BJ (cell line): ENCODE measurements around a stretch of chr6.

GRCh38 chr6:116236597-116237213, 17.2 kb downstream of the TSPYL4 start:
- CAGE, long polyA plus RNA: no peak
- RRBS: no CpG with 5 or more reads among the region's 3 CpGs

DNA sequence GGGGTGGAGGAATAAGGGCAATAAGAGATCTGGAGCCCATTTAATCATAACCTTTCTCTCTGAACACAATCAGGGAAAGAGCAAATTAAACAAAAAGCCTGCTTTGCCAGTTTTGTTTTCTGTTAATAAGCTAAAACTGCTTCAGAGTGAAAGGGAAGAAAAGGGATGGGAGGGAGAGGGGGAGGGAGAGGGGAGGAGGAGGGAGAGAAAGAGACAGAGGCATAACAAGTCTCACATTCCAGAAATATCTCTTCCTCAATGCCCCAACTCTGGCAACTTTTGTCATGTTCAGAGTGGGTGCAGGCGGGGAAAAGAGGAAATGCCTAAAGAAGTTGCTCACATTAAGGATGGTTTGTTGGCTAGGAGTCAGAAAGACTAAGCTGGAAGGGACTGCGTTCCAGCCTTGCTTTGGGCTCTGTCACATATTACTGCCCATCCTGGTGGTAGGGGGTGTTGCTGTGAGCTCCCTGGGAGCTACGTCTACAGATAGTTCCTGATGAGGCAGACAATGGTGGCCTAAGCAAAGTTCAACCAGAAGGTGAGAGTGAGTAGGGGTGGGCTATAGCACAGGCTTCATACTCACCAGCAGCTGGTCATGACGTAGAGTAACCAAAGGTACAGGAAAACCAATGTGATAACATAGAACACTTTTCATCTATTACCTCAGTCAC, 2.3 kb downstream of the TSPYL4 start:
- CAGE, long polyA plus RNA: no peak
- RRBS: no CpG with 5 or more reads among the region's 4 CpGs

DNA sequence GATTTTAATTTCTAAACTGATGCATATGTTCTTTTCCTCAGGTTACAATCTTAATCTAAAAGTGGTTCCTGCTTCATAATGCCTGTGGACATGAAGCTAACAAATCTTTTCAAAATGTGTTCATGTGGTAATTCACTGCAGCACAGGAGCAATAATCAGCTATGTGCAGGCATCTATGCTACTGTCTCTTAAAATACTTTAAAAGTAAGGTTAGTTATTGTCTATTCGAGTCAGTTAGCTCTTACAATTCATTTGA, 852 bp upstream of the TSPYL4 start:
- CAGE, long polyA plus RNA: no peak
- RRBS: no CpG with 5 or more reads among the region's 1 CpG

DNA sequence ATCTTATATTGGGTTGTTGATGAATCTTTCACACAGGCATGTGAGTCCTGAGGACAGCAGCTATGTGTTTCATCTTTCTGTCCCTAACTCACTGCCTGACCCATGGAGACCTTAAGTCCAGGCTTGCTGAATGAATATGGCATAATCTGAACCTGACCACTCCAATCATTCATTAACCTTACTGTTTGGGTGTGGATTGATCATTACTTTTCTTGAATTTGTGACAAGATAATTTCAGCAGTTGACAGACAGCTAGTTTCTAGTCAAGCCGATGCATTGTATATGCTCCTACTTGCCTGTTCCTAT, 27.3 kb upstream of the TSPYL1 start:
- CAGE, long polyA plus RNA: no peak
- RRBS: no CpG with 5 or more reads among the region's 1 CpG

DNA sequence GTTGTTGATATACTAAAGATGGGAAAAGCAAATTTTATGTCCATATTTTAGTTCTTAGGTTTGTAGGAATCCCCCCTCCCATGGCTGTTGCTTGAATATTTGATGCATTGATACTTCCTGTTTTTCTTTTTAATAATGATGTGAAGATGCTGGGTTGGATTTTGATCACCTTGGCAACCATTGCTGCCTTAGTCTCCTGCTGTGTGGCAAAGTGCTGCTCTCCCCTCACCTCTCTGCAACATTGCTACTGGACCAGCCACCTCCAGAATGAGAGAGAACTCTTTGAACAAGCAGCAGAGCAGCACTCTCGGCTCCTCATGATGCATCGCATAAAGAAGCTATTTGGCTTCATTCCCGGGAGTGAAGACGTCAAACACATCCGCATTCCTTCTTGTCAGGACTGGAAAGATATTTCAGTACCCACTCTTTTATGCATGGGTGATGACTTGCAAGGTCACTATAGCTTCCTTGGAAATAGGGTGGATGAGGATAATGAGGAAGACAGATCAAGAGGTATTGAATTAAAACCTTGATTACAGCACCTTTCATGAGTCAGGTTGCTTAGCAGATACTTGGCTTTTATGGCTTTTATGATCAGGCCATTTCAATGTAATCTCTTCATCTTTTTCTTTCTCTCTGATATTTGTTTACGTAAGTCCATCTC, 4.3 kb downstream of the CALHM4 start:
- CAGE, long polyA plus RNA: no peak
- RRBS: no CpG with 5 or more reads among the region's 6 CpGs

DNA sequence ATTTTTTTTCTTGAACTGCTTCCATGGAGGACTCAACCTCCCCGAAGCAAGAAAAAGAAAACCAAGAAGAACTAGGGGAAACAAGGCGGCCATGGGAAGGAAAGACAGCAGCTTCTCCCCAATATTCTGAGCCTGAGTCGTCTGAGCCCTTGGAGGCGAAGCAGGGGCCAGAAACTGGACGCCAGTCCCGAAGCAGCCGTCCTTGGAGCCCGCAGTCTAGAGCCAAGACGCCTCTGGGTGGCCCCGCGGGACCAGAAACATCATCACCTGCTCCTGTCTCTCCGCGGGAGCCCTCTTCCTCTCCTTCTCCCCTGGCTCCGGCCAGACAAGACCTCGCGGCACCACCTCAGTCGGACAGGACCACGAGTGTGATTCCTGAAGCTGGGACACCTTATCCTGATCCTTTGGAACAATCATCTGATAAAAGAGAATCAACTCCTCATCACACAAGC, 348 bp downstream of the RSPH4A start:
- CAGE, long polyA plus RNA: no peak
- RRBS: no CpG with 5 or more reads among the region's 18 CpGs

GRCh38 chr6:117483103-117483677, 716 bp downstream of the DCBLD1 start:
- CAGE, long polyA plus RNA: no peak
- RRBS: 1% methylated on average over 14 of the region's 35 CpGs

DNA sequence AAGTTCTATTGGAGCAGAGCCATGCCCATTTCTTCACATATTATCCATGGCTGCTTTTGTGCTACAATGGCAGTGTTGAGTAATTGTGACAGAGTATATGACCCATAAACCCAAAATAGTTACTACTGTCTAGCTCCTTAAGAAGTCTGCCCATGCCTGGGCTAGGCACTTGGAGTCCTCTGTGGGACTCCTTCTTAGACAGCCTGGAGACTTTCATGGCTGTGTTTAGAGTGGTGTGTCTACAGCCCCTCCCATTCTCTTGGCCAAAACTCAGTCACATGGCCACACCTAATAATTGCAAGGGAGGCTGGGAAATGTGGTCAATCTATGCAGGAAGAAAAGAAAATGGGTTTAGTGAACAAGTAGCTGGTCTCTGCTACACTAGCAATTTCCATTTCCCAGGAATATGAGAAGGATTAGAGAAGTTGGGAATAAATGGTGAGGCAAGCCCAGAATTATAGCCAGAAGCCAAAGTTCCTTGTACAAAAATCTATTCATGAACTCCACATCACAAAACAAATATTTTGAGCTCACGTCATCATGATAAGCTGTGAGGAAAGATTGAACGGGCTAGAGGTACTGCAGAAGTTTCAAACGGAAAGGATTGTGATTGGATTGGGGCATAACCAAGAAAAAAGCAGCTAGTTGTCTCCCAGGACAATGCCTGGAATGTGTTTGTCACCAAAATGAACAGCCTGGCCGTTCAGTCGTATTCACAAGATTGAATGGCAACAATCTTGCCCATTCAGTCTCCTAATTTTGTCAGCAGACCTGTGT, 251.8 kb upstream of the PLN start:
- CAGE, long polyA plus RNA: no peak
- RRBS: no CpG with 5 or more reads among the region's 5 CpGs

DNA sequence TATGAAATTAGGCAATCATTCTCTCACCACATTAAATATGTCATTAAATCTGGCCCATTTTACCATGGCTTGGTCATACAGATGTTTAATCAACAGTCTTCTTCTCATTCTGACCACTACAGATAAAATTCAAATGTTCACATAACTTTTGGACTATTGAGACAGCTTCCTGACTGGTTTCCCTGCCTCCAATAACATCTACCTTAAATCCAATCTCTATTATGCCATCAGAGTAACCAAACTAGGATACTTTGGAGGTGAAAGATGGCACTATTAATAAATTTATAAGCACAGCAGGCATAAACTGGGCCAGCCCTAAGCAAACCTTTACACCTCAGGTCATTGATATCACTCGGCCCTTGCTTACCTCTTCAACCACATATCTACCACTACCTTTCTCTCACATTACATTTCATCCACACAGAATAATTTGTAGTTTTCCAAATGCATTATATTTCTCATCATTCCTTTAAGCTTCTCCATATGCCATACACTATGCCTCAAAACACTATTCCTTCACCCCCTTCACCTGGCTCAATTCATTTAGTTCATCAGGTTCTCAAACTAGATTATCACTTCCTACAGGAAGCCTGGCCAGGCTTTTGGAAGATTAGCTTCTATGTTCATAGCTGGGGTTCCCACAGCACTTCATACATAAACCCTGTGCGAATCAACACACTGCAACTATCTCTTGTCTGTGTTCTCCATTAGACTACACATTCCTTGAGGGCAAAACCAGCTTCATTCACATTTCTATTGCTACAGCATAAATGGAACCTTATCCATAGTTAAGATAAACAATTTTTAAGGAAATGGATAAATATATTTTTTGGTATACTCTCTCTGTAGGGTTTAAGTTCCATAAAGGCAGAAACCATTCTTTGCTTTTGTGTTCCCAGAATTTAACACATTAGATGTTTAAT, 40.6 kb upstream of the PLN start:
- CAGE, long polyA plus RNA: no peak
- RRBS: no CpG with 5 or more reads among the region's 2 CpGs

- CAGE, long polyA plus RNA: no peak
- RRBS: no CpG with 5 or more reads among the region's 4 CpGs
These were observed 6.4 kb downstream of the PLN start for GRCh38 chr6:118554359-118555104.

DNA sequence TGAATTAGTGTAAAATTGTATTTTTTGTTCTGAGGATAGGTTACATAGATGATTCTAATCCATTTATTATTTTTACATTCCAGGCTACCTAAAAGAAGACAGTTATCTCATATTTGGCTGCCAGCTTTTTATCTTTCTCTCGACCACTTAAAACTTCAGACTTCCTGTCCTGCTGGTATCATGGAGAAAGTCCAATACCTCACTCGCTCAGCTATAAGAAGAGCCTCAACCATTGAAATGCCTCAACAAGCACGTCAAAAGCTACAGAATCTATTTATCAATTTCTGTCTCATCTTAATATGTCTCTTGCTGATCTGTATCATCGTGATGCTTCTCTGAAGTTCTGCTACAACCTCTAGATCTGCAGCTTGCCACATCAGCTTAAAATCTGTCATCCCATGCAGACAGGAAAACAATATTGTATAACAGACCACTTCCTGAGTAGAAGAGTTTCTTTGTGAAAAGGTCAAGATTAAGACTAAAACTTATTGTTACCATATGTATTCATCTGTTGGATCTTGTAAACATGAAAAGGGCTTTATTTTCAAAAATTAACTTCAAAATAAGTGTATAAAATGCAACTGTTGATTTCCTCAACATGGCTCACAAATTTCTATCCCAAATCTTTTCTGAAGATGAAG, 10.8 kb downstream of the PLN start:
- CAGE, long polyA plus RNA: no peak
- RRBS: no CpG with 5 or more reads among the region's 4 CpGs

- CAGE, long polyA plus RNA: no peak
- RRBS: no CpG with 5 or more reads among the region's 1 CpG
These were observed 68.4 kb upstream of the CEP85L start for GRCh38 chr6:118719798-118720153.

GRCh38 chr6:118744448-118745252, 93.3 kb upstream of the CEP85L start:
- CAGE, long polyA plus RNA: no peak
- RRBS: no CpG with 5 or more reads among the region's 8 CpGs

DNA sequence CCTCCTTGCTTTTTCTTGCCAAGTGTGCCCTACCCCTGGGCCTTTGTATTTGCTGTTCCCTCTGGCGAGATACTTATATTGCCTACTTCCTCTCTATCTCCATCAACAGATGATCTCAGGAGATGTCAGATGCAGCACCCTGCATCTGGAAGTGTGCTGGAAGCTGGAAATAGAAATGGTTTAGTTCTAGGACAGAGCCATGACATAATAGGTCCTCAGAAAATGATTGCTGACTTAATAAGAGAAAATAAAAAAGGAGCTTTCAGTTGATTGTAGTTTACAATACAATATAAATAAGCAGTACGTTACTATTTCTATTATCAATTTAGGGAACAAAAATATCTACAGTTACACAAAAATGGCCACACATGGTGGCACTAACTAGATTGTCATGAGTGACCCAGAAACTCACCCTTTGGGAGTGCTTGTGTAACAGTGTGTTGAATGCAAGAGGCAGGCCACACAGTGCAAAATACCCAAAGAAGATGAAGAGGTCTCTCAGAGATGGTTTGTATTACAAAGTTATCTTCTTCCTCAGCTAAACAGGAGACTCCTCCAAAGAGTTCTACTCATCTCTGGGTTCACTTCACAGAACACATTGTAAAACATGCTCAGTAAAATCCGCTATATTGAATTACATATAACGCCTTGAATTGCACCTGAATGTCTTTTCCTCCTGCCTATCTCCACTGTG, 5.6 kb downstream of the ASF1A start:
- CAGE, long polyA plus RNA: no peak
- RRBS: no CpG with 5 or more reads among the region's 4 CpGs

GRCh38 chr6:119023949-119024832, 54.3 kb downstream of the FAM184A start:
- CAGE, long polyA plus RNA: no peak
- RRBS: no CpG with 5 or more reads among the region's 9 CpGs

DNA sequence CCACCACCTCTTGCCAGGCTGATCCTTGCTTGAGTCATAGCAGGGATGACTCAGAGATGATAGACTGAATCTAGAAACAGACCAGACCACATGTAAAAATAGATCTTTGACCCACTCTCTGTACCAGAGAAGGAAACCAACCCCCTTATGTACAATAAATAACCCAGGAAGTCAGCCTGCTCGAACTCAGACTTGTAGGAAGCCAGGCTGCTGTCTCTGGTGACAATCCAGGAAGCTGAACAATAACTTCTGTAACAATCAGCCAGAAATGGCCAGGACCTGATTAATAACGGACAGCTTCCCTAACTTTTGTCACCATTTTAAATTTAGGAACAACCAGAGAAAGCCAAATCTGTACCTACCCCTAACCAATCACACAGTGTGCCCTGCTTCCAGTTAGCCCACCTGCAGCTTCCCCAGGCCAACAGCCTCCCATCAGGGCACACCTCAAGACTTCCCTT, 69.0 kb upstream of the FAM184A start:
- CAGE, long polyA plus RNA: no peak
- RRBS: no CpG with 5 or more reads among the region's 2 CpGs

DNA sequence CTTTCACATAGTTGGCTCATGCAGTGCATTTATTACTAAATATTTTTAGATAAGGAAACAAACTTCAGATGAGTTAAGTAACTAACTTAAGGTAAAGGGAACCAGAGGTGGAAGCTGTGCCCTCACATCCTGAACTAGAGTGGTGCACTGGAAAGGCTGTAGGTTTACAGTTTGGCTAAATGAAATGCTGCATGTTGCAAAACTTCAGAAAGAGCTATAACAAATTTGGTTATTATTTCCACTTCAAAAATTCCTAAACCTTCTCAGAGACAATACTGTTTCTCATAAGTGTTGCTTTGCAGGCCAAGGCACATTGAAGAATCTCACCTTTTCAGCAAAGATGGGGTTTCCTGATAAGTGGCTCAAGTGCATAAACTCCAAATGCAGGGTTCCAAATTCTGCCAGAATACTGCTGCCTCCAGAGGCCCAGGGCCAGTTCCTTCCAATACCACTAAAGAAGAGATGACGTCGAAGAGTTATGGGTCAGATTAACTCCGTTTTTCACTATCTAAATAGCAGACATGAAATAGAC, 126.0 kb upstream of the FAM184A start:
- CAGE, long polyA plus RNA: no peak
- RRBS: no CpG with 5 or more reads among the region's 3 CpGs

- CAGE, long polyA plus RNA: no peak
- RRBS: no CpG with 5 or more reads among the region's 2 CpGs
These were observed 148.4 kb upstream of the MAN1A1 start for GRCh38 chr6:119497929-119498334.

DNA sequence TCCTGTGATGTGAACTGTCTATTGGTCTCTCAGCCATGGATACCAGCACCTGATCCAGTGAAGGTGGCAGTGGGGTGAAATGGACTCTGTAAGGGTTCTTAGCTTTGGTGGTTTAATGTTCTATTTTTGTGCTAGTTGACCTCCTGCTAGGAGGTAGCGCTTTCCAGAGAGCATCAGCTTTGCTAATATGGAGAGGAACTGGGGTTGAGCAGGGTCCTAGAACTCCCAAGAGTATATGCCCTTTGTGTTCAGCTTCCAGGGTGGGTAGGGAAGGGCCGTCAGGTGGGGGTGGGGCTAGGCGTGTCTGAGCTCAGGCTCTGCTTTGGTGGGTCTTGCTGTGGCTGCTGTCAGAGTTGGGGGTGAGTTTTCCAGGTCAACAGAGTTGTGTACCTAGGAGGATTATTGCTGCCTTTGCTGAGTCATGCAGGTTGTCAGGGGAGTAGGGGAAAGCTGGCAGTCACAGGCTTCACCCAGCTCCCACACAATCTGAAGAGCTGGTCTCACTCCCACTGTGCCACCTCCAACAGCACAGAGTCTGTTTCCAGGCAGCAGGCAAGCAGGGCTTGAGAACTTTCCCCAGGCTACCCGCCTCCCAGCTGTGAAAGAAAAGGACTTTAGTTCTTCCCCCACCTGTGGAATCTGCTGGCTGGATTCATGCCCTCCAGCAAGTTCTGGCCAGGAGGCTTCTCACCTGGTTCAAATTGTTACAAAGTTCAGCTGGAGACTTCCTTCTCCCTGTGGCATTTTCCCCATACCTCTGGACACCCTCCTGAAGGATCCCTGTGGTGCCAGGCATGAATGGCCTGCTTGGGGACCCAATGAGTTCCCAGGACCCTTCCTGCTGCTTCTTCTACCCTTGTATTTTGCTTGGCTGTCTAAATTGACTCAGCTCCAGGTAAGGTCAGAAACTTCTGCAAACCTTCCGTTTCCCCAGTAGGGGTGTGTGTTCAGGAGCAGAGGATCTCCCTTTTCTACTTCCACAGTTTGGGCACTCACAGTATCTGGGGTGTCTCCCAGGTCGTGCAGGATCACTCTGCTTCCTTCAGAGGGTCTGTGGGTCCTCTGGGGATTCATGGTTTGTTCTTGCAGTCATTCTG, 377.9 kb upstream of the MAN1A1 start:
- CAGE, long polyA plus RNA: no peak
- RRBS: no CpG with 5 or more reads among the region's 6 CpGs

DNA sequence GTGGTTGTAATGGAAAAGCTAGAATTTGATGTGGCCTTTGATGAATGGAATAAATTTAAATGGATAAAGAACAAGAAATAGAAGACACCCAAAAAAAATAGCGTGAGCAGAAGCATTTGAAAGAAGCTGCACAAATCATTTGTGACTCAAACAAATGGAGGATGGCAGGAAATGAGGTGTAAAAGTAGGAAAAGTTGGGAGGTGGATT, 324.9 kb upstream of the HSF2 start:
- CAGE, long polyA plus RNA: no peak
- RRBS: no CpG with 5 or more reads among the region's 1 CpG